Bronchial epithelial cell (primary cell): ENCODE measurements around the genes FCHO1 and PDE4C.

GRCh38 chr19:17572239-17572909 is 16.9 kb downstream of the COLGALT1 start:
- RRBS, 2 experiments, result no CpG with 5 or more reads among the region's 15 CpGs

DNA sequence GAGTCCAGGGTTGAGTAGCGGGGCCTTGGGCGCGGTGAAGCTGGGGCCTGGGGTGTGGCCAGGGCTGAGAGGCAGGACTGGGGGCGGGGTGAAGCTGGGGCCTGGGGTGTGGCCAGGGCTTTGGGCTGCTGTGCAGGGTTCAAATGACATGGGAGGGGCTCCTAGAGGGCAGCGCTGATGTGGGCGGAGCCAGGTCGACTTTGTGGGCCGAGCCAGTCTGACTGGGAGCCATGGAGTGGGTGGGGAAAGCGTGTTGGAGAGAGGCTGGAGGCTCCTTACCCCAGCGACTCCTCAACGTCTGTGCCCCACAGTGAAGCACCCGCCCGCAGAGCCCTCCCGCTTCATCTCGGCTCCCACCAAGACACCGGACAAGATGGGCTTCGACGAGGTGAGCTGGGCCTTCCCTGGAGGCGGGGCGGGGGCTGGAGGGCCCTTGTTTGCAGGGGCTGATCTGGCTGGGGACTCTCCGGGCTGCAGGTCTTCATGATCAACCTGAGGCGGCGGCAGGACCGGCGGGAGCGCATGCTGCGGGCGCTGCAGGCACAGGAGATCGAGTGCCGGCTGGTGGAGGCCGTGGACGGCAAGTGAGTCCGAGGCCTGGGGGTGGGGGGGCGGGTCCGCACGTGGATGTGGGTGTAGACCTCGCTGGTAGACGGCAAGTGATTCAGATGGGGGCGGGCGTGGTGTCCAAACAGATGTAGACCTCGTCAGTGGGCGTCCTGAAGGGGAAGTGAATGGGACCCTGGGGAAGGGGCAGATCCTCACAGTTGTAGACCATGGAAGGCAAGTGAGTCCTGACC is 21.6 kb downstream of the COLGALT1 start:
- RRBS, 2 experiments, result 39 to 76% methylated on average over 13 of the region's 42 CpGs

DNA sequence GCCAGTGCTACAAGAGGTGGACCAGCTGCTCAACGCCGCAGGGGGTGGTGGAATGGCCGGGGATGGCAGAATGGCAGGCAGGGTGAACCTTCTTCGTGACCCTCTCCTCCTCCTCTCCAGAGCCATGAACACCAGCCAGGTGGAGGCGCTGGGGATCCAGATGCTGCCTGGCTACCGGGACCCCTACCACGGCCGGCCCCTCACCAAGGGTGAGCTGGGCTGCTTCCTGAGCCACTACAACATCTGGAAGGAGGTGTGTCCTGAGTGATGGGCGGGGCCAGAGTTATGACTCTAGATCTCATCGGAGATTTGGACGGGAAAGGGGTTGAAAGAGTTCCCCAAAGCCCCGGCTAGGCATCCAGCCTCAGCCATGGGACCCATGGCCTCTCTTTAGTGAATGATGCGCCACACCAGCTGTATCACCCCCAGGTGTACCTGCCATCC is 22.4 kb downstream of the COLGALT1 start:
- RRBS, 2 experiments, result 94 to 96% methylated on average over 3 of the region's 13 CpGs

GRCh38 chr19:17751177-17752251 is at the start of gene FCHO1:
Gene FCHO1, plus strand, starts transcription at chr19:17751477.
- RRBS, 2 experiments, result 20 to 27% methylated on average over 2 of the region's 26 CpGs

DNA sequence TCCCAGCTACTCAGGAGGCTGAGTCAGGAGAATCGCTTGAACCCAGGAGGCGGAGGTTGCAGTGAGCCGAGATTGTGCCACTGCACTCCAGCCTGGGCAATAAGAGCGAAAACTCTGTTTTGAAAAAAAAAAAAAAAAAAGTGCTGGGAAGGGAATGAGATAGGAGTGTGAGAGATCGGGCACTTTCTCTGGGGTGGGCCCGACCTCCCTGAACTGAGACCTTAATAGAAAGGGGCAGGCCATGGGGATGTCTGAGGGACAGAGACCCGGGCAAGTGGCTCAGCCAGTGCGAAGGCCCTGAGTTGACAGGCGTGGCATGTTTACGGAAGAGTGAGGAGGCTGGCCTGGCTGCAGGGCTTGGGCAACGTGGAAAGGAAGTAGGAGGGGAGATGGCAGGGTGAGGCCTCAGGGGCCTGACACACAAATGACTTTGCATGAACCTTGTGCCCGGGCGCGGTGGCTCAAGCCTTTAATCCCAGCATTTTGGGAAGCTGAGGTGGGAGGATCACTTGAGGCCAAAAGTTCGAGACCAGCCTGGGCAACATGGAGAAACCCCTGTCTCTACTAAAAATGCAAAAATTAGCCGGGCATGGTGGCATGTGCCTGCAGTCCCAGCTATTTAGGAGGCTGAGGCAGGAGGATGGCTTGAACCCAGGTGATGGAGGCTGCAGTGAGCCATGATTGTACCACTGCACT is 13.8 kb downstream of the FCHO1 start:
- RRBS, 2 experiments, result no CpG with 5 or more reads among the region's 16 CpGs

DNA sequence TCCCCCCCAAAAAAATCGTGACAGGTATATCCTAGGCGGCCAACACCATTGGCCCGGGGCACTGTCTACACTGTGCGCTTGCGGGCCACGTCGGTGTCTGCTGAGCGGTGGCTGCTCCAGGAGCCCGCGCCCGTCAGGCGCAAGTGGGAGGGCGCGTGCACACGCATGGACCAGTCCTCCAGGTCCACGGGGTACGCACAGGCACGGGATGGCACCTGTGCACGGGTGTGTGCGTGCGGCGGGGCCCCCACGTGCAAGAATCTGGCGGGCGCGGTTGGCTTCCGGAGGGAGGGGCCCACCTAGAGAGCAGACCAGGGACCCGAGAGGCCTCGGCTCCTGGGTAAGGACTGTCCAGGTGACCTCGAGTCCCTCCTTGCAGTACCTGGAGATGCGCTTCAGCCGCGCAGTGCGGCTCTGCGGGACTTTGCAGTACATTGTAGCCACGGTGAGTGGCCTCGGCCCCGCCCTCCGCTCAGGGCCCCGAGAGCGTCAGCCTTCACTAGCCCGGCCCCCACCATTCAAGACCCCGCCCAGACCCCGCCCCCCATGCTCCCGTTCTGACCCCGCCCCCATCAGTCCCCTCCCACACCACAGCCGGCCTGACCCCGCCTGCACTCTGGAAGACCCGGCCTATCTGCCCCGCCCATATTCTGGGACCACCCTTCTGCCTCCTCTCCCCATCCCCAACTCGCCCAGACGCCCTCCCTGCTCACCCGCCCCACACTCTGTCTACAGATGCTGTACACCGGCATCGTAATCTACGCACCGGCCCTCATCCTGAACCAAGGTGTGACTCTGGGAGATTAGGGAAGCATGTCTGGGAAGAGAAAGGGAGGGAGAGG is 2.2 kb downstream of the SLC5A5 start:
- RRBS, 2 experiments, result 1 to 3% methylated on average over 3 to 5 of the region's 57 CpGs

GRCh38 chr19:17931718-17932268 is 1.0 kb upstream of the CCDC124 start:
- RRBS, 2 experiments, result no CpG with 5 or more reads among the region's 11 CpGs

DNA sequence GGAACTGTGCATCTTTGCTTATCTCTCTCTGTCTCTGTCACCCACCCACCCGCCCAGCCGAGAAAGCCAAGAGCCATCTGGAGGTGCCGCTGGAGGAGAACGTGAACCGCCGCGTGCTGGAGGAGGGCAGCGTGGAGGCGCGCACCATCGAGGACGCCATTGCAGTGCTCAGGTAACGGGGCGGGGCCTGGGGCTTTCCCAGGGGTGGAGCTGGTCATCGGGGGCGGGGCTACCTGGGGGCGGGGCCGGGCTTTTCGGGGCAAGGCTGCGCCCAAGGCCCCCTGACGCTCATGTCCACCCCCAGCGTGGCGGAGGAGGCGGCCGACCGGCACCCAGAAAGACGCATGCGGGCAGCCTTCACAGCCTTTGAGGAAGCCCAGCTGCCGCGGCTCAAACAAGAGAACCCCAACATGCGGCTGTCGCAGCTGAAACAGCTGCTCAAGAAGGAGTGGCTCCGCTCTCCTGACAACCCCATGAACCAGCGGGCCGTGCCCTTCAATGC is 10.4 kb downstream of the CCDC124 start:
- RRBS, 2 experiments, result 11 to 55% methylated on average over 8 of the region's 35 CpGs

DNA sequence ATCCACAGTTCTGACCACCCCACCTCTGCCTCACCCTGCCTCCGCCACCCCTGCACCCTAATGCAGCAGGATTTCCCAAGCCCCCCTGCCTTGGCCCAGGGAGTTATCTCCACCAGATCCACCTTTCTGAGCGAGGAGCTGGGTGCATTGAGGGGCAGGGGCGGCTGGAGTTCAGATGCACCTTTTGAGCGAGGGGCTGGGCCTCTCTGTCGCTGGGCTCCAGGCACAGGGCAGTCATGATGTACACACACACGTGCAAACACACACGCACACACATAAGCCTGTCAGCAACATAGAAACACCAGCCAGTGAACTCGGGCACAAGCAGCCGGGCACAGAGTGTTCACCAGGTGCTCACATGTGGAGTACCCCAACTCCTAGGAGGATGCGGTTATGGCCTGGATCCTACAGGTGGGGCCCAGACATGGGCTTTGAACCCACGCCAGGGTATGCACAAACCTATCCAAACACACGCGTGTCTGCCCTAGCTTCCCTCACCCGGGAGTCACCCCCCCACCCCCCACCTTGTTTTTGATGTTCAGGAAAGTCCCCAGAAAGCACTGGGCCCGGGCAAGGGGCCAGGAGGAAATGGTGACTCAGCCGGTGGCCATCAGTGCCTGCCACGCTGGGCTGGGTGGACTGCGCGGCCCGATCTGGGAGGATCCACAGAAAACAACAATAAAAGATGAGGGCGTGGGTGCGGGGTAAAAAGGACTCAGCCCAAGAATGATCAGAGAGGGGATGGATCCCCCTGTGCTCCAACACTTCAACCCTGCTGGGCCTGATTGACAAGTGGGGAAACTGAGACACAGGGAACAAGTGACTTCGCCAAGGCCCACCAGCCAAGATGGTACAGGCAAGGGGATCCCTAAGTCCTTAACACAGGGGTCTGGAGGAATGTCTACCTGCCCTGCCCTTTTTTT is 13.3 kb downstream of the ARRDC2 start:
- RRBS, 2 experiments, result 1 to 5% methylated on average over 2 of the region's 23 CpGs

DNA sequence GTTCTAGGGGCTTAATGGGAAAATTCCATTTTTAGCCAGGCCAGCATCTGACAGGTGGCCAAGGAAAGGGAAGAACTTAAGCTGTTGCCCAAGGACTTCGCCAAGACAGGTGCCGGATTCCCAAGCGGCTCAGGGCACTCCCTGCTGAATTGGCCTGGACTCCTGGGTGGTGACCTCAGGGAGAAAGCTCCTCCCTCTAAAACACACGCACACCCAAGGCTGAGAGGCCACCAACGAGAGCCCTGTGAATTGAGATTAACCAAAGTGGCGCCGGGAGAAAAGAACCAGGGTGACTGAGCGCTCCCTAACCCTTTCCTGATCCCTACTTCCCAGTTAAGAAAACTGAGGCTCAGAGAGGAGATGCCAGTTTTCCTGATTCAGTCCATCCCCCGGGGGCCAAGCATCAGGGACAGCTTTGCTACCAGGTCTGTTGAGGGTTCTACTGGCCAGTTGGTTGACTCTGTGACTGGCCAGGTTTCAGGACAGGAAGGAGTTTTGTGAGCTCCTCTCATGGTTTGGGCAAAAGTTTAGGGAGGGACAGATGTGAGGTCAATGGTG is 13.4 kb downstream of the MAST3 start:
- RRBS, 2 experiments, result no CpG with 5 or more reads among the region's 9 CpGs

GRCh38 chr19:18147671-18148017 is 5.3 kb upstream of the PIK3R2 start:
- RRBS, 2 experiments, result 83 to 100% methylated on average over 2 of the region's 6 CpGs

- RRBS, 2 experiments, result no CpG with 5 or more reads among the region's 20 CpGs
Observed at GRCh38 chr19:18153946-18154701, 1.2 kb downstream of the PIK3R2 start.

- RRBS, 2 experiments, result no CpG with 5 or more reads among the region's 6 CpGs
Observed at GRCh38 chr19:18158345-18158649, 5.3 kb downstream of the PIK3R2 start.

DNA sequence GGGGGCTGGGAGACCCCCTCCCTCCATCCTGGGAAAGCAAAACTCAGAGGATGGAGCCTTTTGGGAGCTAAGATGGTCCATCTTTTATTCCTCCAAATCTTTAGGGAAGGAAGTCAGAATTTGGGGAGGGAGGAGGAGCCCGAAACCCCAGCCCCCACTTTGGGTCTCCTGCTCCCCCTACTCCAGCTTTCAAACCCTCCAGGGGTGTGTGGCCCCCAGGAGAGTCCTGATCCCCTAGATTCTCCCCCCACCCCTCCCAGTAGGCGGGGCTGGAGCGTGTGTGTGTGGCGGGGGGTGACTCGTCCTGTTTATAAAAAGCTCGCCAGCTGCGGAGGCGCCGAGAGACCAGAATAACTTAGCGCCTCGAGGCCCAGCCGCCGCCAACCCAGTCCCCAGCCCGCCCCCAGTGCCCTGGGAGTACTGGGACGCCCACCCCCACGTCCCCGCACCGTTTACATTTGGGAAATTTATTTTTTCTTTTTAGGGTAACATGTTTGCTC is 1.2 kb upstream of the RAB3A start:
- RRBS, 2 experiments, result no CpG with 5 or more reads among the region's 18 CpGs

- RRBS, 2 experiments, result 5 to 6% methylated on average over 14 to 22 of the region's 80 CpGs
Observed at GRCh38 chr19:18225520-18226801, at the start of gene PDE4C. Gene PDE4C, minus strand, starts transcription at chr19:18226438.

DNA sequence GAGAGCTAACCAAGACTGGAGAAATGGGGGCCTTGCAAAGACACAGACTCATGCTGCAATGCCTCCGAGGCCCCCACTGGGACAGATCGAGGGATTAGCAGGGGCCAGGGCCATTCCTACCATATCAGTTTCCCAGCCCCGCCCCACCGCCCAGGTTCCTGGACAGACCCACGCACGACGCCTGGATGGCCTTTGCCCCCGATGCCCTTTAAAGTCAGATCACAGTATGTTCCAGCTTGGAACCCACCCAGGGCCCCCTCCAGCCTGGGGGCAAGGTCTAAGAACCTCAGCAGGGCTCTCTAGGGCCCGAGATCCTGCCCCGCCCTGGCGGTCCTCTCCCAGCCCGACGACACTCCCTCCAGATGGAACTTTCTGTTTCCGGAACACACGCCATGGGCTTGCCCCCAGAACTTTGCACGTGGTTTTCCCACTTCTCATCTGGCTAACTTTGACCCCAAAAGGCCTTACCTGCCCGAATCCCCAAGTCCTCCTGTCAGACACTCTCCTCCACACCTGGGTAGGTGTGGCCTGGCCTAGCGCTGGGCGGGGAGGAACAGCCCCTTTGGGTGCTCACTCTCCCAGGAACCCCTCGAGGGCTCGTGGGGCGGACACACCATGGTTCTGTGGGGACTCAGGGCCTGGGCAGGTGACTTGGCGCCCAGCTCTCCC is 12.2 kb downstream of the LSM4 start:
- RRBS, 2 experiments, result no CpG with 5 or more reads among the region's 23 CpGs

DNA sequence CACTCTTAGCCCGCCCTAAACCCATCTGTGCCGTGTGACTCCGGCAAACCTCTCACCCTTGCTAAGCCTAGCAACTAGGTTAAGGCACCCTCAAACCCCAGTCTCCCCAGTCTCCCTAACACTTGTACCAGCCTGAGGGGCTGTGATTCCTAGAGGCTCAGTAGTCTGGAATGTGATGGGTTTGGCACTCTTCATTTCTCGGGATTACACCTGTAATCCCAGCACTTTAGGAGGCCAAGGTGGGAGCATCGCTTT is 1.0 kb downstream of the GDF15 start:
- RRBS, 2 experiments, result no CpG with 5 or more reads among the region's 5 CpGs

DNA sequence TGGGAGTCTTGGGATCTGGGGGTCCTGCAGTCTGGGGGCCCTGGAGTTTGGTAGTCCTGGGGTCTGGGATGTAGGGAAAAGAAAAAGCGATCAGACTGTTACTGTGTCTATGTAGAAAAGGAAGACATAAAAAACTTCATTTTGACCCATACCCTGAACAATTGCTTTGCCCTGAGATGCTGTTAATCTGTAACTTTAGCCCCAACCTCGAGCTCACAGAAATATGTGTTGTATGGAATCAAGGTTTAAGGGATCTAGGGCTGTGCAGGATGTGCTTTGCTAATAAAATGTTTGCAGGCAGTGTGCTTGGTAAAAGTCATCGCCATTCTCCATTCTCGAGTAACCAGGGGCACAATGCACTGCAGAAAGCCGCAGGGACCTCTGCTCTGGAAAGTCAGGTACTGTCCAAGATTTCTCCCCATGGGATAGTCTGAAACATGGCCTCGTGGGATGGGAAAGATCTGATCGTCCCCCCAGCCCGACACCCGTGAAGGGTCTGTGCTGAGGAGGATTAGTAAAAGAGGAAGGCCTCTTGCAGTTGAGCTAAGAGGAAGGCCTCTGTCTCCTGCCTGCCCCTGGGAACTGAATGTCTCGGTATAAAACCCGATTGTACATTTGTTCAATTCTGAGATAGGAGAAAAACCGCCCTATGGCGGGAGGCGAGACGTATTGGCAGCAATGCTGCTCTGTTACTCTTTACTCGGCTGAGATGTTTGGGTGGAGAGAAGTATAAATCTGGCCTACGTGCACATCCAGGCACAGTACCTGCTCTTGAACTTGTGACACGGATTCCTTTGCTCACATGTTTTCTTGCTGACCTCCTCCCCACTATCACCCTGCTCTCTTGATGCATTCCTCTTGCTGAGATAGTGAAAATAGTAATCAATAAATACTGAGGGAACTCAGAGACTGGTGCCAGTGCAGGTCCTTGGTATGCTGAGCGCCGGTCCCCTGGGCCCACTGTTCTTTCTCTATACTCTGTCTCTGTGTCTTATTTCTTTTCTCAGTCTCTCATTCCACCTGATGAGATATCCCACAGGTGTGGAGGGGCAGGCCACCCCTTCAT is 5.3 kb upstream of the LRRC25 start:
- RRBS, 2 experiments, result no CpG with 5 or more reads among the region's 20 CpGs

DNA sequence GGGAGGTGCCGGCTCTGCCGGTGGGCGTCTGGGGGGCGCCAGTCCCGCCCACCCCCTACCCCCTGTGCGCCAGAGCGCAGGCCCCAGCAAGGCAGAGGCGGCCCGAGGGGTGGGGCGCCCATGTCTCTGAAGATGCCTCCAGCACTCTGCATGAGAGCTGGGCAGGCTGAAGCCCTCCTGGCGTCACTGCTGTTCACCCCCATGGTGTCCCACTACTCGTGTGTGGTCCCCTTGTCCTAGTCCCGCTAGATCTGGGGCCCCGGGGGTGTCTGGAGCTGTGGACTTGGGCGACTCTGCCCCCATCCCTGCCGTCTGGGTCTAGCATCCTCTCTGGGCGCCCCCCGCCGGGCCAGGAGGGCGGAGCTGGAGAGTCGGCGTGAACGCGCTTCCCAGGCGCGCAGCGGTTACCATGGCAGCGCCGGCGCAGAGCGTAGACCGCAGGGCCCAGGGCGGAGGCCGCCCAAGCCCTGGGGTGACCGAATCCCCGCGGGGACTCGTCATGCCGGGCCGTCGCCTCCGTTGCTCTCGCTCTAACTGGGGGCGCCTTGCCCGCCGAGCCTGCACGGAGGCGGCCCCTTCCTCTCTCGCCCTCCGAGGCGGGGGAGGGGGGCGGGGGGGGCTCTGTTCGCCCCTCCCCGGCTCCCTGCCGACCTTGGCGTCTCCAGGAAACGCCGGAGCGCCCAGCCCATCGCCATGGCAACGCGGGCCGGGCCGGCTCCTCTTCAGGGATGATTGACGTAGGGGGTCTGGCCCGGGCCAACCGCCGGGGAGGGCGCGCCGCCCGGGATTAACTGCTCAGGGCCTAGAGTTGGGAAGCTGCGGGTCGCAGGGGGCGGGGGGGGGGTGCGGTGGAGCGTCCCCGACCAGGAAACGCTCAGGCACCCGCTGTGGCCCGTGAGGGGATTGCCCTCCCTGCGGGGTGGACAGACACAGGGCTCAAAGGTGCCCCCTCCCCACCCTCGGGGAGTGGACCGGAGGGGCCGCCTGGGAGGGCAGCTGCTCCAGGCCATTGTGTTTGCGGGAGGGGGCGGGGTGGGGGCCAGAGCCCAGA is 9.0 kb downstream of the ISYNA1 start:
- RRBS, 2 experiments, result 2 to 3% methylated on average over 27 to 32 of the region's 87 CpGs

DNA sequence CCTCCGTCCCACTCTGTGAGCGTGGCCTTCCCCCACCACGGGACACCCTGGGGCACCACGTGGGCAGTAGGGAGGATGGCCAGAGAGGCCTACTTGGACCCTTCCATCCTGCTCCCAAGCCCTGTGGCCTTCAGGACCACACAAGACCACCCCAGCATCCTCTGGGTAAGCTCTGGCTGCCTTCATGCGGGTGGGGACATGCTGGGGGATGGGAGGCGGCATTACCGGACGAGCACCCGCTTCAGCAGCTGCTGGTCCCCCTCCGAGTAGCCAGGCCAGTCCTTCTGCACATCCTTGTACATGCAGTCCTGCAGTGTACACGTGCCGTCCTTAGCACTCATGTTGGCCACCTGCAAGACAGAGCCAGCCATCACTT is 20.0 kb upstream of the ISYNA1 start:
- RRBS, 2 experiments, result no CpG with 5 or more reads among the region's 12 CpGs